ENCODE measurements around a stretch of chr16.

DNA sequence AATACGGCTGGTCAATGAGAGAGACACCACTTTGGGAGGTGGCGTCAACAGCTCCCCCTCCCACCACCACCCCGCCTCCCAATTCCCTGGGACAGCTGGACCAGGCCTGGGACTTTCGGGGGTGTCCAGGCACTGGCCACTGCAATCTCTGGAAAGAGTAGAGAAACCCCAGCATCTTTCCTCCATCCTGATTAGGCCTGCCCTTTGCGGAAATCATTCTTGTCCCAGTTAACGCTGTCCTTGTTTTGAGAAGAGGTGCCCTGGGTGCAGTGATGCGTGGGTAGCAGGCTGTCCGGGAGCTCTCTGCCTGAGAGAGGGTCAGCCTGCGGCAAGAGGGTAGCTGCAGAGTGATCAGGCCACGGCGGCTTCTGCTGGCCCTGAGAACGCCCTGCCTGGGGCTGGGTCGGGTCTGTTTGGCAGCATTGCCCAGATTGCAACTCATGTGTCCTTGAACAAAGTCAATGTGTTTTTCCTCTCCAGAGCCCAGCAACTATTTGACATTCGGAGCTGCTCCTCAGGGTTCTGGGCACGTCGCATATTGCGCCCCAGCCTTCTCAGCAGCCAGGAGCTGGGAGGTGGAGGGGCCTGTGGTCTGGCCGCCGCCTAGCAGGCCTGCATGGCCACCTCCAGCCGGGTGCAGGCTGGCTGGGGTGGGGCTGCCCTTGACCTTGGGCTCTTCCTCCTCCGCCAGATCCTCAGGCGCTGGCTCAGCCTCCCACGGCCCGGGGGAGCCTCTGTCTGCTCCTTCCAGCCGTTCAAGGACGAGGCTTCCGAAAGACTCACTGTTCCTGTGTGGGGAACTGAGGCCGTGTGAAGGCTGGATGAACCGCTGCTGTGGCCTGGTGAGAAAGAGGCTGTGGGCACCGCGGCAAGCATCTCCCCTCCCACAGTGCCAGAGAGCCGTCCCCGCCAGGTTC, 150.2 kb upstream of the ZNF469 start:
- PRO-cap, 10 experiments, result no peak in any of the 10 experiments

DNA sequence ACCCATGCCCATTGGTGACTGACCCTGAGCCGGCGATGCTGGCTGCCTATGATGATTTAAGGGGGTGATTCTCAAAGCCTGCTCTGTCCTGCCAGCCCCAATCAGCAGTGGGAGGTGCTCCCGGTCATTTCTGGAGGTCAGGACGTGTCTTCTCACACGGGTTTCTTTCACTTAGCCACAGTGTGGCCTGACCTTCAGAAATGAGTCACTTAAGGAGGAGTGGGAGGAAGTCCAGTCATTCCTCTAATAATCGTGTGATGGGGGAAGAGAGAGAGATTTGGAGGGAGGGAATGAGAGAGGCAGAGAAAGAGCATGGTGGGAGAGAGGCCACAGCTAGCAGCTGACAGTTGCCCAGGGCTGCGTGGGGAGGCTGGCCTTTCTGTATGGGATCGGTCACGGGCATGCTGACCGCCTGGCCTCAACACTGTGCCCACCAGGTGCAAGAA, 142.7 kb upstream of the ZNF469 start:
- PRO-cap, 10 experiments, result peak in 2 of 10 experiments; most common plus-strand start position 272 of the sequence (in 1); most common minus-strand start position 146 of the sequence (in 1)

- PRO-cap, 10 experiments, result peak in 8 of 10 experiments; most common plus-strand start chr16:88388544 (in 4); most common minus-strand start chr16:88388436 (in 6)
These were observed 5.5 kb downstream of the ZNF469 start for GRCh38 chr16:88388123-88388748.

GRCh38 chr16:88411262-88411521, 28.4 kb downstream of the ZNF469 start:
- PRO-cap, 10 experiments, result no peak in any of the 10 experiments

GRCh38 chr16:88456791-88457311, 3.8 kb downstream of the ZFPM1 start:
- PRO-cap, 10 experiments, result no peak in any of the 10 experiments

- PRO-cap, 10 experiments, result no peak in any of the 10 experiments
These were observed 20.9 kb downstream of the ZFPM1 start for GRCh38 chr16:88473826-88474609.

- PRO-cap, 10 experiments, result no peak in any of the 10 experiments
These were observed 44.6 kb downstream of the ZFPM1 start for GRCh38 chr16:88497406-88498431.

DNA sequence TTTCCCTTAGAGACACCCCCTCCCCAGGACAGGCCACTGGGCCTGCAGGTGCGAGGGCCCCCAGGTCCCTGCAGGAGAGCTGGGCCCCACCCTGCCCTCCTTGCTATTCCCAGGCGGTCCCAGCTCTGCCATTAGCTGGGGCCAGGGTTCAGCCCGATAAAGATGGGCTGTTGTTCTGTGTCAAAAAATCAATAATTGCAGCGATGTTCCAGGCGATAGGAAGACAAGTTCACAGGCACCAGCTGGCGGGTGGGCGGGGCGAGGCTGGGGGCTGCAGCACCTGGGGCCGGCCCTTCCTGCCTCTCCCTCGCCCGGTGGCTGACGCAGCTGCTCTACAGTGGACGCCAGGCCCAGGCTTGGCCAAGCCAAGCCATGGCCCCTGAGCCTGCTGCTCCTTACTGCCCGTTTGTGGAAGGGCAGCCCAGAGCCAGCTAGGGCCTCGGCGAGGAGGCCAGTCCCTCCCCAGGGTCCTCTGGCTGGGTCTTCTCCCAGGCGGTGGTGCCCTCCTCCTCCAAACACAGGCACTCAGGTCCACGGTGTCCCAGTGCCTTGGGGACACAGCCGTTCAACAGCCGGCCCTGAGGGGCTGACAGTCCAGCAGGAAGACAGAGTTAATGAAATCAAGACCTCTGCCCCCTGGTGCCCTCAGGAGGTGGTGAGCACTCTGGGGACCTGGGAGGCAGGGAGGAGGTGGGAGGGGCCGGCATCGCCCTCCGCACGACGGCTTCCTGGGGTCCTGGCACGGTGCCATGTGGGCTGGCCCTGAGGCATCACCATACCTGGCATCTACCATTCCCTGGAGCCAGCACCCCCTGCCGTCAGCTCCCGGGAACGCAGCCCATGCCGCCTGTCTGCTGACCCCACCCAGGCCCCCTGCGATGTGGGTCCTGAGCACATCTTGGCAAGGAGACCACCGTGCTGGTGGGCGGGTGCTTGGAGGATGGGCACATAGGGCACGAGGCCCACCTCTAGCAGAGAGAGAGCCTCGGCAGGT, 52.1 kb downstream of the ZFPM1 start:
- PRO-cap, 10 experiments, result peak in 1 of 10 experiments; most common plus-strand start position 335 of the sequence (in 1)

- PRO-cap, 10 experiments, result no peak in any of the 10 experiments
These were observed 18.5 kb downstream of the ZC3H18 start for GRCh38 chr16:88588608-88589229.

DNA sequence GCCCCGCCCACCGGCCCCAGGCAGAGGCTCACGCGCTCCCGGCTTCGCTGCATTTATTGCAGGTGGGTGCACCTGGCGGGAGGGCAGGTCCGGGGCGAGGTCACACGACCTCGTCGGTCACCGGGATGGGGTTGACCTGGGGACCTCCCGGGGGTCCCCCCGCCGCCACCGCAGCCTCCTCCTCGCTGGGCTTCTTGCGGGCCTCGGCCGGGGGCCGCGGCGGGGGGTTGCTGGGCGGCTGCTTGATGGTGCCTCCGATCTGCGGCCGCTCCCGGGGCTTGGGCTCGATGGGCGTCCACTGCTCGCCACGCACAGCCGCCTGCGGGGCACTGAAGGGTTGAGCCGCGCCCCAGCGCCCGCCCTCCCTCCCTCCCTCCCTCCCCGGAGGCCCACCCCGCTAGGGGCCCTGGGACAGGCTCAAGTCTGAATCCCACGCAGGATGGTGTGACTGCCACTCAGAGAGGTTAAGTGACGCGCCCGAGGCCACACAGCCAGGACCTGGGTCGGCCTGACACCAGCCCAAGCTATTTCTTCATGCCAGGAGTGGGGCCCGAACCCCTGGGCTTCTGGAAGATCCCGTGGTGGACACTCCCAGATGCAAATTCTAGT, 5.0 kb downstream of the IL17C start:
- PRO-cap, 10 experiments, result no peak in any of the 10 experiments

DNA sequence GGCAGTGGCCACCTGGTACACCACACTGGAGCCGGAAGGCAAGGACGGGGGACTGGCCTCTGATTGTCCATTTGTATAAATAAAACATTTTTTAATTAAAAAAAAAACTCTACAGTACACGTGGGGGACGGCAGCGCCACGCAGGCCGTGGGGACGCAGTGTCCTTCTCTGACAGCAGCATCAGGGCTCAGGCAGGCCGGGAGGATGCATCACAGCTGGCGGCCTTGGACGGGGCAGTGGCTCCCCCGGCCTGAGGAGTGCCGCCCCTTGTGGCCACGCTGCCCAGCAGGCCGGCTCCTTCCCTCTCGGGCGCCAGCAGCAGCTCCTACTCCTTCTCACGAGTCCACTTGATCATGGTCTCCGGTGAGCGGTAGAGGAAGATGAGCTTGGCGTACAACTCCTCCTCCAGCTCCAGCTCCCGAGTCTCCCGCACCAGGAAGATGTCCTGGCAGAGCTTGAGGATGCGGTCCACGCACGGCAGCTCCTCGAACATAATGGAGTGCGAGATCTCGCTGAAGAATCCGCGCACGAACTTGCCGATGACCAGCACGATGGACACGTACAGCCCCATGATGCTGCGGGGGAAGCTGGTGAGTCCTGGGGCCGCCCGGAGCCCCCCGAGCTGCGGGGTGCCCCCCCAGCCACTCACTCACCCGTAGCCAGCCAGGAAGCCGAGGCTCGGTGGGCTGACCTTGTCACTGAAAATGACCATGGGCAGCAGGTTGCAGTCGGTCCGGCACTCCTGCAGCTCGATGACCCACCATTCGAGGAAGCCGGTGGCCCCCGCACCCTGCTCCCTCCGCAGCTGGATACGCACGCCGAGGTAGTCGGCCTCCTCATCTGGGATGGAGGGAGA, 9.2 kb downstream of the CTU2 start:
- PRO-cap, 10 experiments, result no peak in any of the 10 experiments

- PRO-cap, 10 experiments, result no peak in any of the 10 experiments
These were observed 10.5 kb downstream of the CTU2 start for GRCh38 chr16:88716480-88717563.

DNA sequence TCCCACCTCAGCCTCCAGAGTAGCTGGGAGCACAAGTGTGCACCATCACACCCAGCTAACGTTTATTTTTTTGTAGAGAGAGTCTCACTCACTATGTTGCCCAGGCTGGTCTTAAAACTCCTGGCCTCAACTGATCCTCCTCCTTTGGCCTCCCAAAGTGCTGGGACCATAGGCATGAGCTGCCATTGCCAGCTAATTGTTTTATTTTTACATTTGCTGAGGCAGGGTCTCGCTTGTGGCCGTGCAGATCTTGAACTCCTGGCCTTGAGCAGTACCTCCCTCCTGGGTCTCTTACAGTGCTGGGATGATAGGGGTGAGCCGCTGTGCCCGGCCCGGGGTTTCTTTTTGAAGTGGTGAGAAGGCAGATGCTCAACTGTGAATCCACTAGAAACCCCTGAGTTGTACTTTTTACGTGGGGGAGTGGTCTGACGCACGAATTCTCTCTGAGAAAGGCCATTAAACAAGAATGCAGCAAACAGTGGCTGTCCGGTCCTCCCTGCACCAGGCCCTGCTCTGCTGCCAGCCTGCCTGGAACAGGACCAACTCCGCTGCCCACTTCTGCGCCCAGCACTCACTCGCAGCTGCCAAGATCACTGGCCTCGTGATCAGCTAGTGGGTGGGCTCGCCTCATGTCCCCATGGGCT, 12.6 kb downstream of the CTU2 start:
- PRO-cap, 10 experiments, result no peak in any of the 10 experiments

- PRO-cap, 10 experiments, result no peak in any of the 10 experiments
These were observed 18.9 kb downstream of the CTU2 start for GRCh38 chr16:88725232-88725634.

DNA sequence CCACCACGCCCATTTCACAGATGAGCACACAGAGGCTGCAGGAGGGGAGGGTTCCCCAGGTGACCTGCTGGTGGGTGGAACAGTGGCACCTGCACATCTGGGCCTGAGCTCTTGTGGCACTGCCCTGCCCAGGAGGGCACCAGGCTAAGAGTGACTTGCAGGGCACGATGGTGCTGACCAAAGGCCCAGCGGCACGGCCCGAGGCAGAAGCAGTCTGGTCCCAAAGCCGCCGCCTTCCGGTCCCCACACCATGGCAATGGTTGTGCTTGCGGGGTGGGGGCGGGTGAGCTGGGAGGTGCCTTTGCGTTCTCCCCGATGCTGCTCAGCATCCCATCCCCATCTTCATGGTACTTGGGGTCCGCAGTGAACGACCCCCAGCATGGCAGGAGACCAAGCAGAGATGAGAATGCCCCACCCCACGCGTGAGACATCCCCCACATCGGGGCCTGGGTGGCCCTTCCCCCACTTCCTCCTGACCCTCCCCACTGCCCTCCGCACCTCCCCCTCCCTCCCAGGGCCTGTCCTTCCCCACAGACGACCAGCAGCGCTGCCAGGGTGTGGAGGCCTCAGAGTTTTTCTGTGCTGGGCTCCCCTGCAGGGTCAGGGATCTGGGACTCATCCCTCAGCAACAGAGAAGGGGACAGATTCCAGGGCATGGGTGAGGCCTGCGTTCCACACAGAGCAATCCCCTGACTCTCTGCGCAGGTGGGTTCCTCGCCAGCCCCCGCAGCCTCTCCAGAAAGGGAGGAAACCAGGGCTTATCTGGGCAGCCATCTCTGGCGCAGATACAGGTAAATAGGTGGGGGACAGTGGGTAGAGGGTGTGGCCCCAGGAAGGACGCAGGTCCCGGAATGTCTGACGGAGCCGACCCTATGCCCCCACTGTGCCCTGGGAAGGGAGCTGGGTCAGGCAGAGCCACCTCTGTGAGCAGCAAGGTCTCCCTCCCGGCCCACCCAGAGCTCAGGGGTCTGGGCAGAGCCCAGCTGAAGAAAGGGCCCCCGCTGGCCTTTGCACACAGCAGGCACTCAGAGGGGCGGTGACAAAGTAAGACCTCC, 23.4 kb downstream of the PIEZO1 start:
- PRO-cap, 10 experiments, result peak in 6 of 10 experiments; most common plus-strand start position 881 of the sequence (in 5); most common minus-strand start position 735 of the sequence (in 3)

DNA sequence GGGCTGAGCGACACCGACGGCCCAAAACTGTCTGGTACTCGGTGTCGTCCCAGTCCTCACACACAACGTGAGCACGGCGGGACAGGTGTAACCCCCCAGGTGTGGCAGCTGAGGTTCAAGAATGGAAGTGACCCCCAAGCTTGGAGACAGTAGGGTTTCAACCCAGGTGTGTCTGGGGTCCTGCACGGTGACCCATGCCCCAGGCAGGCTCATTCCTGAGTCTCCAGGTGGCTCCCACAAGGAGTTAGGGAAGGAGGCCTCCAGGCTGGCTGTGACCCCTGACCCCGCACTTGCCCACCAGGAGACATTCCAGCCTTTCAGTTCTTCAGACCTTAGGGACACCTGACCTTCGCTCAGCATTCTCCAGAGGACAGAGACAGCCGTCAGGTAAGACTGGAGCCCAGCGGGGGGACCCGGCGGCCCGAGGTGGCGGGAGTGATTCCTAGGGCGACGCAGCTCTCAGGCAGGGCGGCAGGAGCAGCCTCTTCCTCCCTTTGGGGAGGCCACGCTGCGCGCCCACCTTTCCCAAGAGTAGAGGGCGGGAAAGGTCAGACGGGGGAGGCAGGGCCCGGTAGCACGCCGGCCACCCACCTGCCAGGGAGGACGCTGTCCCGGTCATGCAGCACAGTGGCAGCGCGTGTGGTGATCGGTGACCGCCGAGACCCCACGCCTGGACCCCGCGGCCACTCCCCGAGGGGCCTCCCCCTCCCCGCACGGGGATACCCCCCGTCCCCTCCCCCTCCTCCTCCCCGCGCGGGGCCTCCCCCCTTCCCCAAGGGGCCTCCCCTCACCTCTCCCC, 688 bp downstream of the GALNS start:
- PRO-cap, 10 experiments, result no peak in any of the 10 experiments

- PRO-cap, 10 experiments, result no peak in any of the 10 experiments
These were observed 14.2 kb upstream of the PABPN1L start for GRCh38 chr16:88880615-88881123.

- PRO-cap, 10 experiments, result no peak in any of the 10 experiments
These were observed 34.2 kb upstream of the PABPN1L start for GRCh38 chr16:88900565-88901062.

DNA sequence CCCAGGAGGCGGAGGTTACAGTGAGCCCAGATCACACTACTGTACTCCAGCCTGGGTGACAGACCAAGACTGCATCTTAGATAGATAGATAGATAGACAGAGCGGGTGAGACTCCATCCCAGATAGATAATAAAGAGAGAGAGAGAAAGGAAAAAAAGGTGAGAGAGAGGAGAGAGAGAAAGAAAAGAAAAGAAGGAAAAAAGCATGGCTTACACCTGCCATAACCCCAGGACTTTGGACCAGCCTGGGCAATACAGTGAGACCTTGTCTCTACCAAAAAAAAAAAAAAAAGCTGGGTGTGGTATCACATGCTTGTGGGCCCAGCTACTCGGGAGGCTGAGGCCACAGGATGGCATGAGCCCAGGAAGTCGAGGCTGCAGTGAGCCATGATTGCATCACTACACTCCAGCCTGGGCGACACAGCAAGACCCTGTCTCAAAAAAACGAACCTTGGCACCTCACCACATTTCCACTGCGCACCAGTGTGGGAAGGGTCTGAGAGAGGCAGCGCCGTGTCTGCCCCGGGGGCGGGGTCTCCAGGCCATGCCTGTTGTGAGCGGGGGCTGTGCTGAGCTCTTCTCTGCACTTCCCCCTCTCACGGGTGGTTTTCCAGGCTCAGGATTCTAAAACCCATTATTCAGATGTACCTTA, 6.2 kb downstream of the ACSF3 start:
- PRO-cap, 10 experiments, result no peak in any of the 10 experiments

DNA sequence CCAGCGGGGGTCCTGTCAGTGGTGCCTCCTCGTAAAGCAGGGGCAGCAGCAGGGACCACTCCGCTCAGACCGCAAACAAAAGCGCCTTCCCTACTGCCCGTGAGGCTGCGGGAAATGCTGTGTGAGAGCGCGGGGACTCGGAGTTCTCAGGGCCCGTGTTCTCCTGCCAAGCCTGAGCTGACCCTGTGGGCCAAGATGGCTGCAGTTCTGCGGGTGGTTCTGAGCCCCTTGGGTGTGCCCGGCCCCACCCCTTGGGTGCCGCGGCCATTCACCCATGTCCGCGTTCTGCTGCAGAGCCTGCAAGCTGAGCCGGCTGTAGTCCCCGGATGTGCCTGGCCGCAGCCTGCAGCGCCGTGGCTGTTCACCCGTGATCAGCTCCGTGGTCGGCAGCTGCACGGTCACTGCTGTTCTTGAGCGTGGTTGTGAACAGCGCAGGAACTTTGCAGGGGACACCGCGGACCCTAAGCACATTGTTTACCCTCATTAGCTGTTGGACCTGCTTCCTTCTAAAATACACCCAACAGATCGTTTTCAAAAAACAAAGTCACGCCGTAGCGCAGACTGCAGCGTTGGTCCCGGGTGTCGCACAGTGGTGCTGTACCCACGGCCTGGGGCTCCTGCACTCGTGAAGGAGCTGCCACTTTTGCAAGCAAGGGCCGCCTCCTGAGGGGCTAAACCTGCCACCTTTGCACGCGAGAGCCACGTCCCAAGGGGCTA, 20.1 kb downstream of the ACSF3 start:
- PRO-cap, 10 experiments, result no peak in any of the 10 experiments

All from Metastatic Breast Carcinoma in the Brain (tissue), 10 donors.